ENCODE data around the genes NDUFA4L2, OS9 and TSPAN31.

GRCh38 chr12:57001309-57001951 lies 4.9 kb downstream of the ZBTB39 start:
- PRO-cap = no peak

DNA sequence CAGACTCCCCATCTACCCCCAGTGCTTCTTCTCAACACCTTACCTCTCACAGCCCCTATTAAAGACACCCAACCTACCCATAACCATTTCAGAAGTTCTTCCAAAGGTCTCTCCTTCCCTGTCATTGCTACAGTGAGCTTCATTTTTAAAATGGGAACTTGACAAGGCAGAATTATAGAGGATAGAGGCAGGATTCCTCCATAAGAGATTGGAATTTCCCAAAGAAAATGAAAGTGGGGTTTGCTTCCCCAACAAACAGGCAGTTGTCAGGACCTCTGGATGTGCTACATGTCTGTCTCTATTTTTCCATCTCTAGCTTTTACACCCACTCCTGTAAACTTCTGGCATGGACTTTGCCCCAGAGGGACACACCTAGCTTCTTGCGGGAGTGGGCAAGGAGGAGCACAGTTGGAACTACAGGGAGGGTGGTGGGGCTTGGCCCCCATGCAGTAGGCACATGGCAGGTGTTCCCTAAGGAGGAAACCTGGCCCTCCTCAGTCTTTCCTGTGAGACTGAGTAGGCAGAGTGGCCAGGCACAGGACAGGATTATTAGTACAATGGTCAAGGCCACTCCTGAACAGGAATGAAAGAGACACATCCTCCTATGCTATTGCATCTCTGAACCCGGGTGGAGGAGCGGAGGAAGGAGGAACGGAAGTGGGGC lies 1.0 kb downstream of the MYO1A start:
- PRO-cap = no peak

- PRO-cap = no peak
Observed at GRCh38 chr12:57095331-57095581, 6.3 kb downstream of the NAB2 start.

DNA sequence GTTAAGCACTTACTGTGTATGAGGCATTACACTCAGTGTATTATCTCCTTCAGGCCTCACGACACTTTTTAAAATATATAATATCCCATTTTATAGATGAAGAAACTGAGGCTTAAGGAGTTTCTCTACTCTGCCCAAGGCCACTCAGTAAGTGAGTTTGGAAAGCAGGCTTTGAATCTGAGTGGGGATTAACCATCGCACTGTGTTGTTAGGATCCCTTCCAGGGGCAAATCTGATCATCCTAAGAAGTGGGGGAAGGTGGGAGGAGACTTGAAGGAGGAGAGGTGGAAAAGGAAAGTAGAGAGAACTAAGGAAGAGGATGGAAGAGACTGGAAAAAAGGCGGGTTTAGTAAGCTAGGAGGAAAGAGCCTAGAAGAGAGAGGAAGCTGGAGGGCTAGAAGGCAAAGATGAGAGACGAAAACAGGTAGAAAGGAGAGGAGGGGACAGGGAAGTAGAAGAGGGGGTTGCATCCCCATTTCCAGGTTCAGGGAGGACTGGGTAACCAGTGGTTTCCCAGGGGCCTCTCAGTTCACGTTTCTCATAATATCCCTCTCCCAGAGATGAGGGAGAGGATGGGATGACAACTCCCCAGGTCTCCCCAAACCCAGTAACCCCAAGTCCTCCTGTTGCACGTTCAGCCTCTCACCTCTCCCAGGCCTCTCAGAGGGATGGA lies 1.7 kb downstream of the STAT6 start:
- PRO-cap = no peak

GRCh38 chr12:57118829-57119469 lies 7.8 kb upstream of the STAT6 start:
- PRO-cap = no peak

- PRO-cap = no peak
Observed at GRCh38 chr12:57145228-57145461, 16.9 kb downstream of the LRP1 start.

DNA sequence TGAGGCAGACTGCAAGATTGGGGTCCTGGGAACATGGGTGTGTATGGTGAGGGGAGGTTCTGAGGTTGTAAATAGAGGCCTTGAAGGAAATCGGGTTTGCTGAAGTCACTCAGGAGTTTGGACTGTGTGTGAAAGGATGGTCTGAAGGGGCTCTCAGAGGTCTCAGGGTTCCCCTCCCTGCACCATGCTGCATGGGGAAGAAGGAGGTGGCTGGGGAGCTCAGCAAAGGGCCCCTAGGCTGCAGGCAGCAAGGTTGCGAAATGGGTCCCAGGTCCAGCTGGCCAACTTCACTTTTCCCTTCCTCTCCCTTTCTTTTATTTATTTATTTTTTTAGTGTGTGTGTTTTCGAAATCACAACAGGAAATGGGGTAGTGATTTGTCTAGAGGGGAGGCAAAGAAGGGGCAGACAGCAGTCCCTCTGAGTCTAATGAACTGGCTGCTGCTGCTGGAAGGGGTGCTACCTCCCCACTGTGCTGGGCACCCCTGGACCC lies 20.4 kb downstream of the LRP1 start:
- PRO-cap = unidirectional peak, plus-strand start at position 412 of the sequence

GRCh38 chr12:57151556-57152485 lies 23.5 kb downstream of the LRP1 start:
- PRO-cap = no peak

GRCh38 chr12:57224606-57225201 lies 4.8 kb upstream of the SHMT2 start:
- PRO-cap = no peak

GRCh38 chr12:57236007-57236791 lies 705 bp downstream of the NDUFA4L2 start:
- PRO-cap = no peak

DNA sequence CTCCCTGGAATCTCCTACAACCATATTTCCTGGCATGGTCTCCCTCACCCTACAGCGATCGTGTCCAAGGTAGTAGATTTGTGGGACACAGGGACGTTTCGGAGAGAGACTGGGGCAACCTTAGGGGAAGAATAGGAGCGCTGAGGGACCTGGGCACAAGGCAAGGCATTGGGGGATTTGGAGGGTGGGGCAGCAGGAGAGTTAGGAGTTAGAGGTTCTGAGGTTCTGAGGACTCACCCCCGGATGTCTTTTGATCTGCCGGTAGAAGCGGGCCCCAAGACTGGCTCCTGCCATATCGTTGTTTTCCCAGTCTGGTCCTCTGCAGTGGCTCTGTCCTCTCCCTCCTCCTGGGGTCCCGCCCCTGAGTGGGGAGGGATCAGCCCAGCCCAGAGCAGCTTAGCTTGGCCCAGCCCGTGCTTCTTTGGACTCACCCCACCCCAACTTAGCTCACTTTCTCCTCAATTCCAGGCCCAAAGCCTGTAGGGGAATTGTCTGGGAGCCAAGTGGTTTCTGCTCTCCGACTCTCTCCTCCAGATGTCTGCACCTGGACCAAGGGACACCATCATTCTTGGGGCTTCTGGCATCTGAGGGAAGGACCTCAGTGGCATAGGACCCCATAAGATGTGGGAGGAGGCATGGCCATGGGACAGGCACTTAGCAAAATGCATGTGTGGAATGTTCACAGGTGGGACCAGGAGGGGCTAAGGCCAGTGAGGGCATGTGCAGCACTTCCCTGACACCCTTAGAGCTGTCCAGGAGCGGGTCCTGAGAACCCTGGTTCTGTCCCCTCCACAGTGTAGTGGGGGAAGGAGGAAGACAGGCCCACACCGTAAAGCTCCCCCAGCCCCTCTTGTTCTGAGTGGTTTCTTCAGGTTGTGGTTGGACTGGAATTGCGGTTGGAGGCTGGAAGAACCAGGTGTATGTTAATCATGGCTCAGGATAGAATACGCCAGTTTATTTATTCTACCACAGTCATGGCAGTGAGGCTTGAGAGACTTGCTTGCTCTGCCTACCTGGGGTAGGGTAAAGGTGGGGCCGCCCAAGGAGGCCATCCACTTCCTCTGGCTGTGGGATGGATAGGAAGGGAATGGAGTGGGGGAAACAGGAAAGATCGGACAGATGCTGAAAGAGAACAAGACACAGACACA lies at the start of gene NDUFA4L2:
Gene NDUFA4L2 (minus strand): TSS at position 313 of the 1,148 bp plus-strand sequence.
- PRO-cap = unidirectional peak, minus-strand start at position 367 of the sequence

DNA sequence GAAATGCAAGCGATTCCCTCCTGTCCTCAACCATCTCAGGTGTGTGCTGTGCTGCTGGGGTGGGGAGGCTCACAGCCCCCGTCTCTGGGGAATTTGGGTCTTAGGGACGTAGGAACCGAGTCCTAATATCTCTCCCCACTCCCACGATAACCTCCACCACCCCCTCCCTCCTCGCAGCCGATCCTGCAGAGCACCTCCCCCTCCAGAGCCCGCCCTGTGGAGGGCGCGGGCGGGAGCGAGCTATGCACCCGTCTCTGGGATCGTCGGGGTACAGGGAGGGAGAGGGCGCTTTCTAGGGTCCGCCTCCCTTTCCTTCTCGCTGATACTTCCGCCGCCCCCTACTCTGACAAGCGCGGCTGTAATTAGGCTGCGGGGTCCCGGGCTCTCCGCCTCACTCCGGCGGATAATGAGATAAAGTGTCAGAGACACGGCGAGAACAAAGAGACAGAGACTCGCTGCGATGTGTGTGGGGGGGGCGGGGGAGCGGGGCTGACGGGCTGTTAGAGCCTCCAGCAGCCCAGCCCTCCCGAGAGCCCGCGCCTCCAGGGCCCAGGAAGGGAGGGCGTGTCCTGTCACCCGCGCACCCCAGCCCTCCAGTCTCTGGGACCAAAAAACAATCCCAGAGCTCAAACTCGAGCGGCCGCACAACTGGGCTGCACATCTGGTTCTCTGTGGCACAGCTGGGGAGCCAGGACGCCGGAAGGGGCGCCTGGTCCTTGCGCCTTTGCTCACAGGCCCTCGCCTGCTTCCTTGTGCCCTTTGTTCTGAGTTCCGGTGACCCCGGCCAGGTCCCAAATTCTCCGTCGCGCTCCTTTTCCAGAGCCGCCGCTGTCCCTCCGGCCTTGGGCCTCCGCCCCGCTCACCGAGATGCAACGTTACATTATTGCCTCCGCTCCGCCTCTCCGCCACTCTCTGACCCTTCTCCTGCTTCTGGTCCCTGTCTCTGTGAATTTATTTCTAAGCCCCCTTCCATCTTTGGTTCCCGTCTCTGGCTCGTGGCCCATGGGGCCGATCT lies 1.3 kb upstream of the NDUFA4L2 start:
- PRO-cap = no peak

- PRO-cap = no peak
Observed at GRCh38 chr12:57255800-57256961, 5.2 kb upstream of the STAC3 start.

DNA sequence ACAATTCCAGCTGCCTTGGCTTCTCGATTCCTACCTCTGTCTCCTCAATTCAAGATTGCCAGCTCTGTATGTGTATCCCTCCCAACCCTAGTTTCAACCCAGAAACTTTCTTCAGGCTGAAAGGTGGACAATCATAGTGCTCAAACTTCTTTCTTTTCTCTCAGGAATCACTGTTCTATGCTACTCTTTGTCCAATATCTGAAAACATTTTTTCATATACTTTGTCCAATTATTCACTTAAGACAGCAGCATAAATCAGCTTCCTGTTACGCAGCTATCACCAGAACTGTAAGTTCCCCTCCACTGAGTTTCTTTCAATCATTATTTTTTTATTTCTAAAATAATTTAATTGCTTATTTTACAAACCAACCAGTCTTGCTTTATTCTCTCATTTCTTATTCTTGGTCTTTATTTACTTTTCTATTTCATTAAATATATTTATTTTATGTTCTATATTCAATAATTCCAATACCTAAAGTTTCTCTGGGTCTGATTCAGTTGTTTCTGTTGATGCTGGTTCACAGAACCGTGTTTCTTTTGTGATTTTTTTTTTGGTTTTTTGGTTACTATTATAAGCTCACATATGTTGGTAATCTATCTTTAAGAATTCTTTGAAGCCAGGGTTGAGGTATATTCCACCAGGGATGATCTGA lies 63.2 kb downstream of the R3HDM2 start:
- PRO-cap = no peak

DNA sequence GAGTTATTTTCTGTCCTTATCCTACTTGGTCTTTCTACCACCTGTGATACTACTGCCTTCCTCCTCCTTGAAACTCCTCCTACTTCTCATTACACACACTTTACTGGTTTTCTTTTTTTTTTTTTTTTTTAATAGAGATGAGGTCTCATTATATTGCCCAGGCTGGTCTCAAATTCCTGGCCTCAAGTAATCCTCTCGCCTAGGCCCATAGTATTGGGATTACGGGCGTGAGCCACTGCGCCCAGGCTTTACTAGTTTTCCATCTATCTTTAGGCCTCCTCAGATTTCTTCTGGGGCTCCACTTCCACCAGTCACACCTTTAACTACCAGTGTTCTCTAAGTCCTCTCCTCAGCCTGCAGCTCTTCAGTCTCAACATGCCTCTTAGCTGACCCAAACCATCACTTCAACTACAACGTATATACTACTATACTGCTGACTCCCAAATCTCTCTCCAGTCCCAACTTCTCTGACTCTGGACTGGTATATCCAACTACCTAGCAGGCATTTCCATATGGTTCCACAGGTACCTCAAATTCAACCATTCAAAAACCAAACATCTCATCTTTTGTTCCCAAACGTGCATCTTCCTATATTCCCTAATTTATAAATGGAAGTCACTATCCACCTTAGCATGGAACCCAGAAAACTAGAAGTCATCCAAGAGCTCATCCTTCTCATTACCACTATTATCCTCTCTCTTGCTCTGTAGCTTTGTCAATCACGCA lies 10.3 kb downstream of the R3HDM2 start:
- PRO-cap = no peak

GRCh38 chr12:57523848-57524486 lies 1.3 kb downstream of the MBD6 start:
- PRO-cap = no peak

DNA sequence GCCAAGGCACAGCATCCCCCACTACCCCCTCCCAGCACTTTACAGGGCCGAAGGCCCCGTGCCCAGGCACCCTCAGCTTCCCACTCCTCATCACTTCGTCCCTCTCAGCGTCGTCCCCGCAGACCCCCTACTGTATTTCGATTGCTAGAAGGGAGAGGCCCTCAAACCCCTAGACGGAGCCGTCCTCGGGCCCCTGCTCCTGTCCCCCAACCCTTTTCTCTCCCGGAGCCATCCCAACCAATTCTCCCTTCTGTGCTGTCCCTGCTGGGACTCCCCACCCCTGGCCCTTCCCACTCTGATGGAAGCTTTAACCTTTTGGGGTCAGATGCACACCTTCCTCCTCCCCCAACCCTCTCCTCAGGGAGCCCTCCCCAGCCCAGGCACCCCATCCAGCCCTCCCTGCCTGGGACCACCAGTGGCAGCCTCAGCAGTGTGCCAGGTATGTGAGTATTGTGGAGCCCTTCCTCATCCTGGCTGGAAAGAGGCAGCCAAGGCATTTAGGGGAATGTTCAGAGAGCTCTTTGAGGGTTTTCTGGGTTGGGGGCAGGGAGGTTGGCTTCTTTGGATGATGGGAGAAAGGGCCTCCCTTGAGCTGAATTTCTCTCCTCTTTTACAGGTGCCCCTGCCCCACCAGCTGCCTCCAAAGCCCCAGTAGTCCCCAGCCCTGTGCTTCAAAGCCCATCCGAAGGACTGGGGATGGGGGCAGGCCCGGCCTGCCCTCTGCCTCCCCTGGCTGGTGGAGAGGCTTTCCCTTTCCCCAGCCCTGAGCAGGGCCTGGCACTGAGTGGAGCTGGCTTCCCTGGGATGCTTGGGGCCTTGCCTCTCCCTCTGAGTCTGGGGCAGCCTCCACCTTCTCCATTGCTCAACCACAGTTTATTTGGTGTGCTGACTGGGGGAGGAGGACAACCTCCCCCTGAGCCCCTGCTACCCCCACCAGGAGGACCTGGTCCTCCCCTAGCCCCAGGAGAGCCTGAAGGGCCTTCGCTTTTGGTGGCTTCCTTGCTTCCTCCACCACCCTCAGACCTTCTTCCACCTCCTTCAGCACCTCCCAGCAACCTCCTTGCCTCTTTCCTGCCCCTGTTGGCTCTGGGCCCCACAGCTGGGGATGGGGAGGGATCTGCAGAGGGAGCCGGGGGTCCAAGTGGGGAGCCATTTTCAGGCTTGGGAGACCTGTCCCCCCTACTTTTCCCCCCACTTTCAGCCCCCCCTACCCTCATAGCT lies 3.7 kb downstream of the MBD6 start:
- PRO-cap = no peak

DNA sequence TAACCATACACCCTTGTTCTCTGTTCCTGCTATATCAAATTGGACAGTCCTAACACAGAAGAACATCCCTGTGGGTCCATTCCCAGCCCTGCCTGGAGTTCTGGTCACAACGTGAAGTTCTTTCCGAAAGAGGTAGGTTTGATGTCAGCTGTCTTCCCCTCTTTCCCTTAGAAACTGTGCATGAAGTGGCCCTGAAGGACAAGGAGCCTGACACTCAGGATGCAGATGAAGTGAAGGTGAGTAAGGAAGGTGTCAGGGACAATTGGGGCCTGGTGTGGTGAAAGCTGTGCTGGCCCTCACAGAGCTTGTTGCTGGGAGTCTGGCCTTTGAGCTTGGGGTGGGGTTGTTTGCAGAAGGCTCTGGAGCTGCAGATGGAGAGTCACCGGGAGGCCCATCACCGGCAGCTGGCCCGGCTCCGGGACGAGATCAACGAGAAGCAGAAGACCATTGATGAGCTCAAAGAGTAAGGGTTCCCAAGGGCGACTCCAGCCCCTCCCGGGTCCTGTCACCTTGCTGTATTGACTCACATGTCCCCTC lies 15.0 kb upstream of the PIP4K2C start:
- PRO-cap = no peak

DNA sequence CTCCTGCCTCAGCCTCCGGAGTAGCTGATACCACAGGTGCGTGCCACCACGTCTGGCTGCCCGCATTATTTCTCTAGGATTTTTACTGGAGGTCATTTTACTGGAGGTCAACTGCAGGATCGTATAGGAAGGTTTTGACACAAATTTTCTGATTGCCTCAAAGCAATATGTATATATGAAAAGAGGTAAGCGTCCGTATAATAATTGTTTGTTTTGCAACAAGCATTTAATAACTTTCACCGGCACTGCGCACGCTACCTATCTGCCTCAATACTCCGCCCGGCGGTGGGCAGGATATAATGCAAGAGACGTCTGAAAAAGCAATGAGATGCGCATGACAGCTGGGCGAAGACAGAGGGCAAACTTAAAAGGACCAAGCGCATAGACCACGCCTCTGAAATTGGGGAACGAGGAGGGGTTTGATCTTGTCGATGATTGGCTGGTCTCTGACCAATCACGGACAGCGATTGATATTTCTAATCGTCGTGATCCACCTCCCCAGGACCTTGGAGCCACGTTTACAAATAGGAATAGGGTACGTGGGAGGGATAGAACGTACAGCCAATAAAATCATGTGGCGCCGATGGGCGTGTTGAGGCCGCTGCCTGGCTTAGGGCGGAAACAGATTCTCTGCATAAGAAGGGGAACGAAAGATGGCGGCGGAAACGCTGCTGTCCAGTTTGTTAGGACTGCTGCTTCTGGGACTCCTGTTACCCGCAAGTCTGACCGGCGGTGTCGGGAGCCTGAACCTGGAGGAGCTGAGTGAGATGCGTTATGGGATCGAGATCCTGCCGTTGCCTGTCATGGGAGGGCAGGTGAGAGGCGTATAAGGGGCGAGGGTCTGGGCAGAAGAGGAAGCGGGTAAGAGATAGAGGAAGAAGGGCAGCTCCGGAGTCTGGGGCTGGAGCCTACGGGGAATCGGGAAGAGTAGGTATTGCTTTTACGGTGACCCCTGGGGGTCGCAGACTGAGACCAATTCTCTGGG lies at the start of gene OS9:
Gene OS9 (plus strand): TSS at position 624 of the 985 bp plus-strand sequence.
- PRO-cap = bidirectional peak, plus-strand start at position 637 of the sequence, minus-strand start at position 353 of the sequence

DNA sequence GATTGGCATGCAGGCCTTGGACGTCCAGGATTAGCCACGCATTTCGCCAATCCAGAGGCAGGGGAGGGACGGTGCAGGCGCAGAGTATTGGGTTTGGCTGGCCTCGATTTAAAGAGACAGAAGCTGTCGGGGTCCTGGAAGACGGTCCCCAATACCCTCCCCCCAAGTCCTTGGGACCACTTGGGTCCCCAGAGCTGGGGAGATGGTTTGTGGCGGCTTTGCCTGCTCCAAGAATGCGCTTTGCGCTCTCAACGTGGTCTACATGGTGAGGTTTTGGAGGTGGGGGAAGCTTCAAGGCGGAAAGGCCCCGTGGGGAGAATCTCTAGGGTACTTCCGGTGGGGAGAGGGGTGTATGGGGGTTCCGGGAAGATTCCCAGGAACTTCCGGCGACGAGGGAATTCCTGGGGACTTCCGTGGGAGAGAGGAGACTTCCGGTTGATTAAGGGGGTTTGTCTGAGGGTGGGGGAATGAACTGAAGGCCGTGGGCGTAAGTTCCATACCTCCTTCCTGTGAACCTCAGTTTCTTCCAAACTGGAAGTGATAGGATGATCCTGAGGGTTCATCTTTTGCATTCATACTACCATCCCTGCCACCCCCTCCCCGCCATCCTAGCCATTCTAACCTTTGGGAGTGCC lies at the start of gene TSPAN31:
Gene TSPAN31 (plus strand): TSS at position 87 of the 635 bp plus-strand sequence.
- PRO-cap = bidirectional peak, plus-strand start at position 49 of the sequence, minus-strand start outside the sequence

Measured in right common carotid artery plus branches (tissue), 1 donor.